Renal cortical epithelial cell (primary cell): ENCODE results near the gene STUM.

- RRBS, result no CpG with 5 or more reads among the region's 8 CpGs
Measured at GRCh38 chr1:225651299-225651886, 1.5 kb downstream of the ENAH start.

DNA sequence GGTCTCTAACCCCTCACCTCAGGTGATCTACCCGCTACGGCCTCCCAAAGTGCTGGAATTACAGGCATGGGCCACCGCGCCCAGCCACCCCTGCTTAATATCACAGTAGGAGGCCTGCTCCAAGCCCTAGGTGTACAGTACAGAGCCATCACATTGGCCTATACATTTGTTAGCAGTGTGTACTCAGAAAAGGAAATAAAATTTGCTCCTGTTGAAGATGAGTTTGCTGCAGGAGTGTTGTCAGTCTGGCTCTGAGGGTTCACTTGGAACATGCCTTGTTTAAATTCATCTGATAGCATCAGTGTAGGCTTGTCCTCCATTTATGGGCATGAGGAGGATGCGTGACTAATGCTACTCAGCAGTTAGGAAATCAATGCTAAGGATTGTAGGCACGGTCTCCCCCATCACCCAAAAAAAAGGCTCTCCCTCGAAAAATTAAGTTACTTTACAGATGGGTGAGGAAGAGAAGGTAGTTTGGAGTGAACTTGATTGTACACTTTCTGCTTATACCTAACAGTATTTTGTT lies 4.6 kb upstream of the ENAH start:
- RRBS, result no CpG with 5 or more reads among the region's 7 CpGs

GRCh38 chr1:225693961-225694651 lies 41.2 kb upstream of the ENAH start:
- RRBS, result no CpG with 5 or more reads among the region's 5 CpGs

DNA sequence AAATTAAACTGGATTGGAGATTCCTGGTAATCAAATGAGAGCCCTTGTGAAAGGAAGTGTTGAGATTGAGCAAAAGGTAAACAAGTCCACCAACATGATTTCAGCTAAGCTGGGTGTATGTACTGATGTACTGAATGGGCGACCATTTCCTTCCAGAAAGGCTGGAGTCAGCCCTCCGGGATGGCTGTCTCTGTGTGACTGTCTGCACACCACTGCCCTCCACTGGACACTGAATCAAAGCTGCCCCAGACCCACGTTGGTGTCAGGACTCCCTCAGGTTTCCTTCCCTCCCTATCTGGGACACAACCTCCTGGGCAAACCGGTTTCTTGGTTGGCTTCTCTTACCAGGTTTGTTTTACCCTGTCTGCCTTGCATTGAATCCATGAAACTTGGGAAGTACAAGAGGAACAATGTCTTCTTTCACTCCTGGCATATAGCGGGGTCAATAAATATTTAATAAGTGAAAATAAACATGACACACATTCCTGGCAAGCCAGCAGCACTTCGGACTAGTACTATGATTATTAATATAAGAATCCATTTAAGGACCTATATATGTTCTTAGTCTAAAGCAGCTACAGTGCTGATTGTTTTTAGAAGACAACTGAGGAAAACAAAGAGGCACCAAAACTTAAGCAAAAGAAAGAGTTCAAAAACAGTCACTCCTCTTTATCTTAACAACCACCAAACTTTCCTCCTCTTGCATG lies 5.2 kb upstream of the SRP9 start:
- RRBS, result no CpG with 5 or more reads among the region's 6 CpGs

DNA sequence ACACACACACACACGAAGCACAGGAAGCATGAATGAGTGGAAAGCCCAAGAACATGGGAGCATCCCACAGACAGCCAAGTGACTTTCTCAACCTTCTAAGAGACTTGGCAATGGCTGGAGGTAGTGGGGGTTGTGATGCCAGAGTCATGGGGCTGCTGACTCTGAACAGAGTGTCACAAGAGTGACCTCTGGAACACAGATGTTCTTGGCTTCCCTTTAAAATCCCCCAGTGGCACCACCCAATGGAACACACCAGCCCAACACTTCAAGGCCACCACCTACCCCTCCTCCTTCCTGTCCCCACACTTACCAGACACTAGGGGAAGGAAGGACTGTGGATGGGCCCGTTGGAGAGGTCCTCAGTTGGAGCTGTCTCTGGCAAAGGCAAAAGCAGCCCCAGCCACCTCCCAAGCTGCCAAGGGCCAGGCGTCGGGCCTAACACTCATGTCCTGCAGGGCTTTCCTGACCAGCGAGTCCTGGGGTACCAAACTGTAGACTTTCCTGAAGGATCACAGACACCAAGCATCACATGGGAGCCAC lies 3.2 kb downstream of the TMEM63A start:
- RRBS, result no CpG with 5 or more reads among the region's 5 CpGs

- RRBS, result no CpG with 5 or more reads among the region's 12 CpGs
Measured at GRCh38 chr1:225891131-225891846, 2.3 kb upstream of the LEFTY1 start.

- RRBS, result 2% methylated on average over 5 of the region's 19 CpGs
Measured at GRCh38 chr1:225998576-225999231, 439 bp downstream of the SDE2 start.

DNA sequence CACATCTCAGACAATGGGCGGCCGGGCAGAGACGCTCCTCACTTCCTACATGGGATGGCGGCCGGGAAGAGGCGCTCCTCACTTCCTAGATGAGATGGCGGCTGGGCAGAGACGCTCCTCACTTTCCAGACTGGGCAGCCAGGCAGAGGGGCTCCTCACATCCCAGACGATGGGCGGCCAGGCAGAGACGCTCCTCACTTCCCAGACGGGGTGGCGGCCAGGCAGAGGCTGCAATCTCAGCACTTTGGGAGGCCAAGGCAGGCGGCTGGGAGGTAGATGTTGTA lies 52.8 kb downstream of the H3-3A start:
- RRBS, result no CpG with 5 or more reads among the region's 14 CpGs

DNA sequence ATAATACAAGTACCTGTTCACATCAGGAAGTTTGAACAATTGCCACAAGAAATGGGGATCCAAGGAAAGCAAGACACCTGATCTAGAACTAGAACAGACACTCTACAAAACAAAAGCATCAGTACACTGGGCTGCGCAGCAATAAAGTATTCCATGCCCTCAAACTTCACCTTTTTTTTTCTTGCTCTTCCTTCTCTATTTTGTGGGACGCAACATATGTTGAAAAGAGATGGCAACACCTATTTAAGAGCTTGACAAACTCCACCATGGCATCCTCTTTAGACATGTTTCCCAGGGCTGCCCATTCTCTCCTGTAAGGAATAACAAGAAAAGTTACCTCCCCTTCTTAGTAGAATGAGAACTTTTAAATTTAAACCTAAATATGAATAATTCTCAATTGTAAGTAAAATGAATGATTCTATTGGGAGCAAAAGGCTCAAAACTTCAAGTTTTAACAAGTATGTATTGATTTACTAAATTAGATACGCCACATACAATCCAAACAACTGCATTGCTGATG lies 21.9 kb downstream of the ACBD3 start:
- RRBS, result no CpG with 5 or more reads among the region's 3 CpGs

GRCh38 chr1:226401093-226401740 lies 6.7 kb downstream of the PARP1 start:
- RRBS, result no CpG with 5 or more reads among the region's 8 CpGs

DNA sequence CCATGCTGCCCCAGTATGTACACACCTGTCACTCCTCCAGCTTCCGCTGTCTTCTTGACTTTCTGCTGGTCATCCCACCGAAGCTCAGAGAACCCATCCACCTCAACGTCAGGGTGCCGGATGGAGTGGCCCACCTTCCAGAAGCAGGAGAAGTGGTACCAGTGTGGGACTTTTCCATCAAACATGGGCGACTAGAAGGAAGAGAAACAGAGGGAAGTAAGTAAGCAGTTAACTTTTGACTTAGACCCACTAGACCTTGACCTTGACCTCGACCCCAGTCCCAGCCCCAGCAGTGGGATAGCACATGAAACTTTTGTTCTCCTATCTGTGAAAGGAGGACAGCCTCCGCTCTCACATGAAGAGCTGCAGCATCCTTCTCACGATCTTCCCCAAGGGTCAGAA lies 5.7 kb downstream of the PARP1 start:
- RRBS, result no CpG with 5 or more reads among the region's 8 CpGs

GRCh38 chr1:226548172-226549220 lies at the start of gene STUM:
TSS of gene STUM (plus strand) at chr1:226548764.
- RRBS, result 1% methylated on average over 39 of the region's 103 CpGs

DNA sequence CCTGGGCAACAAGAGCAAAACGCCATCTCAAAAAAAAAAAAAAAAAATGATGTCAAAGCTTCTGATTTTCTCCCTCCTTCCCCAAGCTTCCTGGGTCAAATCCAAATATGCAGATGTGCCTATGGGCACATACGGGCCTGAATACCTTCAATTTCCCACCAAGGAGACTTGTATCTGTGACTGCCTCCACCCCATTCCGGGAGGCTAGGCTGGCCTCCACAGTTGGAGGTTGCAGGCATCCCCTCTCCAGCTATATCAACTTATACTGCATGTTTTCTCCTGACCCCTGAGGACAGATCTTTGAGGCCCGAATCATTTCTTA lies 33.6 kb downstream of the ITPKB start:
- RRBS, result no CpG with 5 or more reads among the region's 4 CpGs

DNA sequence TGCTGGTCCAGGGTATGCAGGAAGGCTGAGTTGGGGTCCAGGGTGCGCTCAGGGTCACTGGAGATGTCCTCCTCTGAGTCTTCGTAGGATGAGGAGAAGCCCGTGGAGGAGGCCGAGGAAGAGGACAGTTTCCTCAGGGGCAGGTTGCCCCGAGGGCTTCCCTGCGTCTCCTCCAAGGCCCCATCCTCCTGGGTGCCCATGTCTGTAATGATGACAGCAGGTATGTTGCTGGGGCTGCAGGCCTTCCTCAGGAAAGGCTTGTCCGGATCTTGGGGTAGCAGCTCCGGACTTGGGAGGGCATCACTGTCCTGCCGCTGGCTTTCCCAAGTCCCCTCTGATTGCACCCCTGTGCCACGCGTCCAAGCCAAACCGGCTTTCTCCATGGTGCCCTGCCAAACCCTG lies 3.5 kb downstream of the ITPKB start:
- RRBS, result 73% methylated on average over 5 of the region's 12 CpGs

DNA sequence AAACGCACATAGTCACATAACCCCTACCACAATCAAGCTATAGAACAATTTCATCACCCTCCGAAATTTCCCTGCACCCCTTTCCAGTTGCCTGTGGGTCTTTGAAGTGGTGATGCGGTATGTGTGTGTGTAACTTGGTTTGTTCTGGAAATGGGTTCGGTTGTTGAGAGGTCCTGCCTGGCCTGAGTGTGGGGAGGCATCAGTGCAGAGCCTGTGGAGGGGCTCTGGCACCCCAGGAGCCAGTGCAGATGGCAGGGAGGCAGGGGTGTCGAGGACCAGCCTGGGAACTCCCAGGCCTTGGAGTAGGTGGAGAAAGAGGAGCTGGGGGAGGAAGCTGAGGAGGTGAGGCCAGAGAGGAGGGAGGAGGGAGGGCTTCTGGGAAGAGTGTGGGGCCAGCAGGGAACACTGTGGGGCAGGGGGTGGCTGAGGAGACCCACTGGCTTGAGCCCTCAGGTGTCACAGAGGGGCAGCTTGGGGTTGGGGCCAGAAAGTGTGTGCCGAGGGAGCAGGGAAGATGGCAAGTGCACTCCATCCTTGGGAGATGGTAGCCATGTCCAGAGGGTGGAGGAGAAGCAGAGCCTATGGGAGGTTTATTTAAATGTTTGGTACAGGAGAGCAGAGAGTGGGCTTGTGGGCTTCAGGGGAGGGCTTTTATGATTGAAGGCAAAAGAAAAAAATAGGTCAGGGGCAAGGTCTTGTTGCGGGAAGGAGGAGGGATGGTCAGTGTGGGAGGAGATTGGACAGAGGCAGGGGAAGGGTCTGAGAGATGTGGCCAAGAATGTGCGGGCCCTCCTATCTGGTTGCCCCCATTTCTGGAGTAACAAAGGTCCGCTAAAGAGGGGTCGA lies 3.9 kb downstream of the COQ8A start:
- RRBS, result no CpG with 5 or more reads among the region's 10 CpGs

GRCh38 chr1:227096340-227097712 lies 156.7 kb downstream of the COQ8A start:
- RRBS, result no CpG with 5 or more reads among the region's 2 CpGs

GRCh38 chr1:227301820-227302702 lies 16.2 kb downstream of the CDC42BPA start:
- RRBS, result no CpG with 5 or more reads among the region's 3 CpGs

DNA sequence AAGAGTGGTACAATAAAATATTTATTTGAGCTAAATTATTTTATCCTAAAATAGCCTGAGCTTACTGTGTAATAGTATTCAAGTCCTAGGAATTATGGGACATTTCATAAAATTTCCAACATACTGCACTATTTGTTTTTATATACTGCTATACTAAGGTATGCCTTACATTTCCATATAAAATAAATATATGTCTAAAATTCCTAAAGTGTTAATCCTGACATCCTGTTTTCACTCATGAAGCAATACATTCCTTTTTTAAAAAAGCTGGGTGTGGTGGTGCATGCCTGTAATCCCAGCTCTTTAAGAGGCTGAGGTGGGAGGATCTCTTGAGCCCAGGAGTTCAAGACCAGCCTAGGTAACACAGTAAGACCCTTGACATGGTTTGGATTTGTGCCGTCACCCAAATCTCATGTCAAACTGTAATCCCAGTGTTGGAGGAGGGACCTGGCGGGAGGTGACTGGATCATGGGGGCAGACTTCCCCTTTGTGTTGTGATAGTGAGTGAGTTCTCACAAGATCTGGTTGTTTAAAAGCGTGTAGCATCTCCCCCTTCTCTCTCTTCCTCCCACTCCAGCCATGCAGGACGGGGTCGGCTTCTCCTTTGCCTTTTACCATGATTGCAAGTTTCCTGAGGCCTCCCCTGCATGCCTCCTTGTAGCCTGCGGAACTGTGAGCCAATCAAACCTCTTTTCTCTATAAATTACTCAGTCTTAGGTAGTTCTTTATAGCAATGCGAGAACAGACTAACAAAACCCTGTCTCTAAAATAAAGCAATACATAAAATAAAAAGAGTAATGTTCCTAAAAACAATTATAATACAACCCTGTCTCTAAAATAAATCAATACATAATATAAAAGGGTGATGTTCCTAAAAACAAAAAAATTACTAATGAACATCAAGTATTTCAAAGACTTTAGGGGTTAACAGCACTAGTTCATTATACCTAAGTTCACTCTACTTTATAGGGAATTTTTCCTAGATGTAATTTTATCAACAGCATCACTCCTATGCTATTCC lies 5.7 kb downstream of the CDC42BPA start:
- RRBS, result no CpG with 5 or more reads among the region's 7 CpGs

- RRBS, result no CpG with 5 or more reads among the region's 7 CpGs
Measured at GRCh38 chr1:227315739-227316842, 2.2 kb downstream of the CDC42BPA start.

- RRBS, result 2% methylated on average over 10 of the region's 41 CpGs
Measured at GRCh38 chr1:227318668-227319097, 391 bp upstream of the CDC42BPA start.